ENCODE data around the gene MARCHF10.

GRCh38 chr17:62572696-62573516 is 54.6 kb upstream of the MRC2 start:
- PRO-cap = no peak

GRCh38 chr17:62629117-62629742 is 1.8 kb downstream of the MRC2 start:
- PRO-cap = no peak

DNA sequence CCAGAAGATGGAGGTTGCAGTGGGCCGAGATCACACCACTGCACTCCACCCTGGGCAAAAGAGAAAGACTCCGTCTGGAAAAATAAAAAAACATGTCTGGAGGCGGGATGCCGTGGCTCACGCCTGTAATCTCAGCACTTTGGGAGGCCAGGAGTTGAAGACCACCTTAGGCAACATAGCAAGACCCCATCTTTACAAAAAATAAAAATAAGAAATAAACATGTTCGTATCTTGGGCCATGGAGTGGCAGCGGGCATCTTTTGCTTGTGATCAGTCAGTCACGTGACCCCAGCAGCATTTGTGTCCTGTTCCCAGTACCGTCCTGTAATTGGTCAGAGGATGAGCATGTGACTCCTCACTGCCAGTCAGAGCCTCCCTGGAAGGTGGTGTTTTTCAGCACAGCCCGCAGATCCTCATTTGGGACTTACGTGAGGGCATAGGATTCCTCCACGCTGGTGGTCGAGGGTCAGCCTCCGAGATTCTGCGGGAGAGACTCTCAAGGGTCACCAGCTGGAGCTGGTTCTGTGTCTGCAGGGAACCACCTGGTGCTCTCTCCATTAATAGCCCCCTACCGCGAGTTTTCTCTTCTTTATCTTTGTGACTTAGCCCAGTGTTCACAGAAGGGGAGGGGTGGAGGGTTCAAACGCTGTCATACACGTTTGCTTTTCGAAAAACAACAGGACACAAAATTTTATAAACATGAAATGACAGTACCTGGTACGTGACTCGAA is 17.0 kb downstream of the MRC2 start:
- PRO-cap = no peak

- PRO-cap = no peak
Measured at GRCh38 chr17:62679716-62680373, 52.4 kb downstream of the MRC2 start.

GRCh38 chr17:62790615-62790788 is 17.6 kb downstream of the MARCHF10 start:
- PRO-cap = no peak

GRCh38 chr17:62790789-62791052 is 17.4 kb downstream of the MARCHF10 start:
- PRO-cap = no peak

GRCh38 chr17:62791261-62792488 is 16.4 kb downstream of the MARCHF10 start:
- PRO-cap = no peak

DNA sequence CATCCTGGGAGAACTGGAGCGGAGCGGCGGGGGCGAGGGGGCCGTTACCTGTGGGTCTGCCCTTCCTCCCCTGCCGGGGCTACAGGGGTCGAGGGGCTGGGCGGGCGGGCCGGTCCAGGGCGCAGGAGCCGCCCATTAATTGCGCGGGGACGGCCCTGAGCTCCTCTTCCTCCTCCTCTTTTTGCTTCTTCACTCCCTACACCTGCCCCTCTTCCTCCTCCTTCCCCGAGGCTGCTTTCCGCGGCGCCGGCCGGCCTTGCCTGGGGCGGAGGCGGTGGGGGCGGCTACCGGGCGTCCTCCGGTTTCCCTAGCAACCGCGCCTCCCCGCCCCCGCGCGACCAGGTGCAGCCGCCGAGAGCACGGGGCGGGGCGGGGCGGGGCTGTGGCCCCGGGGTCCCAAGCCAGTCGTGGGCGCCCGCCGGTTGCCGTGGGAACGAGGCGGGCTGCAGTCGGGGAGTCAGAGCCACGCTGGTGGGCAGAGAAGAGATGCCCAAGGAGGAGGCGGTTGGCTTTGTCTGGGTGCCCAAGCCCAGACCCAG is at the start of gene MARCHF10:
TSS of gene MARCHF10 (minus strand) at position 286 of the 539 bp plus-strand sequence.
- PRO-cap = no peak

DNA sequence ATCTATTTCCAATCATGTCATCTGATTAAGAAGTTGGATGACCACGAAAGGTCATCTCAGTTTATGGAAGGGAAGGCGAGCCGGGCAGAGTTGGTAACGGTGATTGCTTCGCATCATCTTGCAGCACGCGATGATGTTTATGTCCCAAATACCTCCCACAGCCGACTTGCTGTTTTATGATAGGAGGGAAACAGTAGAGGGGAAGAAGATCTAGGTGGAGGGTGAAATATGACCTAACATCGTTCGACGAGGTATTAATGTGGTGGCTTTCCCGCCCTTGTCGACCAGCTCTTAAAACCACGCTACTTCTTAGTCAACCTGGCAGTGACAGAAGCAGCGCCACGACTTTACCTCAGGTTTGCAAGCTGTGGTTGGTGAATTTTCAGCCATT is 845 bp upstream of the TANC2 start:
- PRO-cap = no peak

GRCh38 chr17:63350320-63350746 is 95.8 kb downstream of the CYB561 start:
- PRO-cap = no peak

DNA sequence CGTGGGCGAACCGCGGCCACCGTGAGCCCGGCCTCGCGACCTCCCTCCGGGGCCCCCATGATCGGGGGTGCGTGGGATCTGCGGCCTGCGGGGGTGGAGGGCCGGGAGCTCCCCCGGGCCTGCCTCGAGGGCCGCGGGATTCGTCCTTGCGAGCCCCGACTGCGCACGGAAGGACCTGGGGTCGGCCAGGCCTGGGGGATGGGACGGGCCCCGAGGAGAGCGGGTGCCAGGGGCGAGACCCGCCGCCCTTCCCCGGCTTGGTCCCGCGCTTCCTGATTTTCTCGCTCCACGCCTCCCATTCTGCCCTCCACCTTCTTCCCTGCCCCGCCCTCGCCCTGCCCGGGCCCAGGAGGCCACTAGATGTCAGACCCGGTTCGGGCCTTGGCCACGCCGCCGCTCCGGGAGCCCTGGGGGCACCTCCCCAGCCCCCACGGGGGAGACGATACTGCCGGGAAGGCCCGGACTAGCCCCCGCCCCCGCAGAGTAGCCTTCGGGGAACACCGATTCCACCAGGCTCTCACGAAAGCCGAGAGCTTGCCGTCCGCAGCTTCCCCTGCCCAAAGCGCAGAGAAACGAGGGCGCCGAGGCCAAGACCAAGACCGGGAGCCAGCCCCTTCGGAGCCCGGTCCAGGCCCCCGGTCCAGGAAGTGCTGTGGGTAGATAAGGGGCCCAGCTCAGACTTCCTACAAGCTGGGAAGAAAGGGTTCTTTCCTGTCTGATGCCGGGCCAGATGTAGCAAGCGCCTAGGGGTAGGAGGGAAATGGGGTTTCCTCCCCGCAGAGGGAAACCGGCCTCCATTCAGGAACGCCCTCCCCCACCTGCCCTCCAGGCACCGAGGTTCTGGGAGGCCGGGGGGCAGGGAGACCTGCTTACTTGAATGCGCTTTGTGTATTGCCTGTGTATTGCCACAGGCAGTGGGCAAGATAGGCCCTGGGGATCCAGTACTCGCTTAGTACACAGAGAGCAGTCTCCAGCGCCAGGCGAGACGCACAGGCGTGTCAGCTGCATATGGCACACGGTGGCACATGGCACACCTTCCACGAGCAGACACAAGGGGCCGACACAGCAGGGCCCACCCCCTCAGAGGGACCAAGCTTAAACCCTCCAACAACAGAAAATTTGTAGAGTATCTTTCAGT is 735 bp upstream of the CYB561 start:
- PRO-cap = bidirectional peak, plus-strand start at position 394 of the sequence, minus-strand start at position 280 of the sequence; bidirectional peak, plus-strand start at position 560 of the sequence, minus-strand start at position 574 of the sequence; bidirectional peak, plus-strand start at position 677 of the sequence, minus-strand start at position 662 of the sequence; bidirectional peak, plus-strand start at position 900 of the sequence, minus-strand start at position 893 of the sequence; bidirectional peak, plus-strand start at position 952 of the sequence, minus-strand start at position 1,010 of the sequence

DNA sequence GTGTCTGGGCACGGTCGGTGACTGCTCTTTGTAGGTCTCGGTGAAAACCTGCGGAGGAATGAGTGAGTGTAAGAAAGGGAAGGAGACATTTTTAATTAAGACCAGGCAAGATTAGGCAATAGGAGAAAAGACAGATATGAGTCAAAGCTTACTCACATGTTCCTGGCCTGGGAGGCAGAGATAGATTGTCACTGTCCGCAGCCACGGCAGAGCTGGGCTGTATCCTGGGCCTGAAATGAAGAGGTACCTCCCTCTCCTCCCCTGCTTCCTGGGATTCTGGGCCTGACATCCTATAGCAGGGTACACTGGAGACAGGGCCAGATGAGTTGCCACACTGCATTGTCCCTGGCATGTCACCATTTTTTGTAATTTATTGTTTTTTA is 14.7 kb upstream of the CYB561 start:
- PRO-cap = no peak

GRCh38 chr17:63598313-63598874 is 2.3 kb upstream of the TACO1 start:
- PRO-cap = no peak

GRCh38 chr17:63633525-63634680 is 11.7 kb downstream of the MAP3K3 start:
- PRO-cap = no peak

DNA sequence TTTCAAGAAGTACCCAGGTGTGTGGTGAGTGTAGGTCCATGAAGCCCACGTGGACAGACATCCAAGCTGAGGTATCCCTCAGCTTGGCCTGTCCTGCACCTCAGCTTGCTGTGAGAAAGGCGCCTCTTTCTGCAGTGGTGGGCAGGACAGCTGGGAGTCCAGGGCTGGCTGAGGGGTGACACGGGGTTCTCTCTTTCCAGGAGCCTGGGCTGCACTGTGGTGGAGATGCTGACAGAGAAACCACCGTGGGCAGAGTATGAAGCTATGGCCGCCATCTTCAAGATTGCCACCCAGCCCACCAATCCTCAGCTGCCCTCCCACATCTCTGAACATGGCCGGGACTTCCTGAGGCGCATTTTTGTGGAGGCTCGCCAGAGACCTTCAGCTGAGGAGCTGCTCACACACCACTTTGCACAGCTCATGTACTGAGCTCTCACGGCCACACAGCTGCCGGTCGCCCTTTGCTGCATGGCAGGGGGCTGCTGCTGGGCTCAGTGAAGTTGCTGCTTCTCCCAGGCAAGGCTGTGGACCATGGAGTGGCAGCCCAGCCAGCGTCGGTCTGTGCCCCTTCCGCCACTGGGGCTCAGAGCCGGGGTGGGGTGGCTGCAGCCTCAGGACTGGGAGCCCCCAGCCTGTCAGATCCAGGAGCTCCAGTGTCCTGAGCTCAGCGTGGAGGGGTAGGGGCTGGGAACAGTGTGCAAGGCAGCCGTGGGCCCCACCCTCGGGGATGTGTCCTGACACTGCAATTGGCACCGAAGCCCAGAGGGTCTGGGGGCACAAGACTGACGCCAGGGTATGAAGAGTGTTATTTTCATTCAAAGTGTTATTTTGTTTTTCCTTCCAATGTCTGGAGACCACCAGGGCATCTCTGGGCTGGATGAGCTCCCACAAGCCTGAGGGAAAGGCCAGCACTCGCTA is 6.3 kb downstream of the LIMD2 start:
- PRO-cap = no peak

GRCh38 chr17:63701198-63701817 is 1.4 kb upstream of the LIMD2 start:
- PRO-cap = bidirectional peak, plus-strand start at chr17:63701276, minus-strand start at chr17:63701275; unidirectional peak, minus-strand start at chr17:63701391; bidirectional peak, plus-strand start at chr17:63701757, minus-strand start at chr17:63701696

- PRO-cap = no peak
Measured at GRCh38 chr17:63740818-63741212, 784 bp downstream of the STRADA start.

- PRO-cap = no peak
Measured at GRCh38 chr17:63745524-63746311, 4.1 kb upstream of the STRADA start.

- PRO-cap = no peak
Measured at GRCh38 chr17:63752150-63752608, 10.6 kb upstream of the STRADA start.

DNA sequence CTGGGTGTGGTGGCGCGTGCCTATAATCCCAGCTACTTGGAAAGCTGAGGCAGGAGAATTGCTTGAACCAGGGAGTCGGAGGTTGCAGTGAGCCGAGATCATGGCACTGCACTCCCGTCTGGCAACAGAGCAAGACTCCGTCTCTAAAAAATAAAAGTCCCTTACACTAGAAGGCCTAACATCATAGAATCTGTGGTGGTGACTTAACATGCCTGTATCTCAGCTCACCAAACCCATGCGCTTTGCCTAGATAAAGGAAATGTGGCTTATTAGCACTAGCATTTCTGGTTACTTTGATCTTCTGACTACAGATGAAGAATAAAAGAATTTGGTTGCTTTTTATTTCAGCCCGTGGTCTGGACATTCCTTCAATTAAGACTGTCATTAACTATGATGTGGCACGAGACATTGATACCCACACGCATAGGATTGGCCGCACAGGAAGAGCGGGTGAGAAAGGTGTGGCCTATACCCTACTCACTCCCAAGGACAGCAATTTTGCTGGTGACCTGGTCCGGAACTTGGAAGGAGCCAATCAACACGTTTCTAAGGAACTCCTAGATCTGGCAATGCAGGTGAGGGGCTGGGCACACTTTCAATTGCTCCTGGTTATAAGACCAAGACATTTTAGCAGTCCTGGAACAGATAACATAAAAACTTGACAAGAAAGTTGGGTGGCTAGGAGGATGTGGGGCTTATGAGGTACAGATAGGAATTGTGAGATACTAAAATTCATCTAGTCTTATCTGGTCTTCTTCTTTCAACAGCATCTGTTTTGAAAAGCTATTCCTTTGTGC is 14.2 kb upstream of the PSMC5 start:
- PRO-cap = no peak